Endothelial cell (in vitro differentiated cells): ENCODE data around the genes ADCY2 and SEMA5A.

GRCh38 chr5:5146403-5146788 lies 6.3 kb downstream of the ADAMTS16 start:
- PRO-cap = no peak

- PRO-cap = no peak
Observed at GRCh38 chr5:5271202-5271702, 131.1 kb downstream of the ADAMTS16 start.

- PRO-cap = no peak
Observed at GRCh38 chr5:5449745-5450671, 27.5 kb downstream of the ICE1 start.

GRCh38 chr5:6593164-6593469 lies 39.7 kb downstream of the NSUN2 start:
- PRO-cap = no peak

DNA sequence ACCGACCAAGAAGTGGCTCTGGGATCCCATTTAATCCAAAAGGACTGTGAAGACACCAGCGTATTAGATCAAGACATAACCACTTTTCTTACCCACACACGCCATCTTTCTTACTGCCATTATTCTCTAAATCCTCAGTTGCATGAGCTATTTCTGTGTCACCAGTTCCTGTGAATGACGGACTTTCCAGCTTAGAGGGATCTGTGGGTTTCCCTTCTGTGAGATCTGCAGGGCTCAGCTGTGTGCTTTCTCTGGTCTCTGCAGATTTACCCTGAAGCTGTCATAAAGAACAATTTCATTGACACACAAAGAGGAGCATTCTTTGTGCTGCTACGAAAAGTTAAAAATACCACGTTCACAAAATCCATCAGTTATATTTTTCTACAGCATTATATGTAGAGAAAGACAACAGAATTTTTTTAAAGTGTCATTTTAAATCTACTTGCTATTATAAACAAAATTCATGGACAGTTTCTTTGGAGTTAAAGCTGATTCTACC lies 25.7 kb downstream of the NSUN2 start:
- PRO-cap = no peak

- PRO-cap = no peak
Observed at GRCh38 chr5:6660241-6660744, 27.1 kb downstream of the SRD5A1 start.

DNA sequence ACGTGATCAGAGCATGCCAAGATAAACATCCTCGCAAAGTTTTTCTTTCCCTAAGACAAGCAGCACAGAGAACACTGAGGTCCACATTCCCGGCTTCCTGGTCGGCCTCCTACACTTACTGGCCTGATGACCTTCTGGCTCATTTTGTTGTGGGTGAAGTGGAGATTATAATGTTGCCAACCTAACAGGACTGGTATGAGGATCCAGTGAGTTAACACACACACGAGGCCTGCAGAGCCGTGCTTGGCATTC lies 186.0 kb downstream of the TENT4A start:
- PRO-cap = no peak

DNA sequence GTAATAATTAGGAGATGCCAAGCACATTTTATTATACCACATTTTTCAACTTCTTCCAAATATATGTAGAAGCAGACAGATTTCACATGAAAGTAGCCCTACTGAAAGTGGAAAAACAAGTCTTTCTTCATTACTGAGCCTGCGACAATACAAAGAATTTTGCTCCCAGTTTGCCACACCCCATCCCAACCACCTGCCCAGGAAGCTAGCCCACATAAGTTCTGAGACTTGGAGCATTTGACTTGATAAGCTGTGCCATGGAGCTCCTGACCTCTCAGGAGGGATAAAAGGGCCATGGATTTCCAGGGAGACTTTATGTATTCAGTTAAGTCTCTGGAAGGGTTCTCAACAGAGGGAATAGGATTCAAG lies 249.0 kb upstream of the ADCY2 start:
- PRO-cap = no peak

DNA sequence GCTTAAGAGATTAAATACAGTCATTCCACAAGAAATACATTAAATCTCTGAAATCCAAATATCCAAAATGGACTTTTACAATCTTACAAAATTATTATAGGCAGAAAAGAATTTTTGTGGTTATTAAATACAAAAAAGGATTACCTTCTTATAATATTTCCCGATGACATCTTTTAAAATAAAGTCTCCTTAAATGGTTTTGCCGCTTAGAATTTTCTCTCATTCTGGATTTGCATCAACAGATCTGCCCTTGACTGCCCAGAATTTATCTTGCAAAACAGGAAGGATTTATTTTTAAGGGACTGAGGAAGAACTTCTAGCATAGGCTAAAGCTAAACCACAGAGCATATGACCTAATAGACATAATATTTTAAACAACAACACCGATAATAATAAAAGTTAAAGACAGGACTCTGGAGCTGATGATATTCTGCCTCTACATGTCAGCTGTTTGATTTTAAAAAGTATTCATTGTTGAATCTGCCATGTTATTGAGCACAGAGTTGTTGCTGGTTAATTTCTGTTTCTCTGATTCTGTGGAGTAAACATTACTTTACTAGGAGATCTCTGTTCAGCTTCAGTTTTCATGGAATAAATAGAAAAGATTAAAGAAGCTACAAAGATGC lies 145.3 kb upstream of the ADCY2 start:
- PRO-cap = no peak

GRCh38 chr5:7395409-7396529 lies at the start of gene ADCY2:
Gene ADCY2 (plus strand): TSS chr5:7396138.
- PRO-cap = unidirectional peak, plus-strand start at chr5:7396215

DNA sequence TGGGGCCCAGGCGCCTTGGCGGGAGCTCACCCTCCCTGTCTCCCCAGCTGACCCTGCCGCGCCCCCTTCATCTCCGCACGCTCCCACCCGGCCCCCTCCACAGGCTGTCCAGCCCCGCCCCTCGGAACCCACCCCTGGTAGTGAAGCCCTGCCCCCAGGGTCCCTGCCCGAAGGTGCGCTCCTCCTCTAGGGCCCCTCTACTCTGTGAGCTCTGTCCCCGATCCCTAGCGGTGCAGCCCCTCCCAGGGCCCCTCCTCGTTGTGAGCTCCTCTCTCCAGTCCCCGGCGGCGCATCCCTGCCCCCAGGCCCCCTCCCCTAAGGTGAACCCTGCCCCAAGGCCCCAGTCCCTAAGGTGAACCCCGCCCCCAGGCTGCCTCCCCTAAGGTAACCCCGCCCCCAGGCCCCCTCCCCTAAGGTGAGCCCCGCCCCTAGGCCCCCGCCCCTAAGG lies 706 bp downstream of the CFAP90 start:
- PRO-cap = no peak

DNA sequence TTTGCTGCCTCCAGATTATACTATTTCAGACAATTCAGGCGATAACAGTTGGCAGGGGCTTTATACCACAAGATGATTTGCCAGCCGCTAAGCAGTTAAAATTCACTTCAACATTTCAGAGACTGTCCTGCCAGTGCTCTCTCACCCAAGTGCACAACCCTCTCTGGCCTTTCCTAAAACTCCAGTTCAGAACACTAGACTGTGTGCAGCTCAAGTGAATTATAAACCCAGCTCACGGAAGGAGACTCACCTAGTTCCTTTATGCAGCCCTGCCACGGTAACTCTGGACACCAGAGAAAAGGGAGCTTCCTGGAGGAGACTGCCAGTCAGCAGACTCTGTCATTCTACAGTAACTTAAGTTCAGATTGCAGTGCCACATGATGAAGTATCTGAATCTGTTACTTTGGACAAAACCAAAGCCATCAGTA lies 2.6 kb downstream of the MTRR start:
- PRO-cap = no peak

- PRO-cap = no peak
Observed at GRCh38 chr5:8784128-8784623, 761.7 kb downstream of the SEMA5A start.

GRCh38 chr5:9037829-9038654 lies 507.8 kb downstream of the SEMA5A start:
- PRO-cap = no peak

GRCh38 chr5:9545923-9547058 lies at the start of gene SEMA5A:
Gene SEMA5A (minus strand): TSS chr5:9546075.
- PRO-cap = bidirectional peak, plus-strand start at chr5:9546072, minus-strand start at chr5:9546075; bidirectional peak, plus-strand start at chr5:9546683, minus-strand start at chr5:9546648

GRCh38 chr5:10250825-10251236 lies 751 bp downstream of the CCT5 start:
- PRO-cap = bidirectional peak, plus-strand start at chr5:10250944, minus-strand start at chr5:10250880; bidirectional peak, plus-strand start at chr5:10251102, minus-strand start at chr5:10251111

- PRO-cap = no peak
Observed at GRCh38 chr5:10251237-10251686, 1.2 kb downstream of the CCT5 start.

- PRO-cap = no peak
Observed at GRCh38 chr5:10255230-10256178, 5.4 kb downstream of the CCT5 start.

GRCh38 chr5:10353412-10353529 lies 224 bp upstream of the MARCHF6 start:
- PRO-cap = no peak

GRCh38 chr5:10360803-10361343 lies 7.4 kb downstream of the MARCHF6 start:
- PRO-cap = no peak